ENCODE data around the gene SOWAHB.

DNA sequence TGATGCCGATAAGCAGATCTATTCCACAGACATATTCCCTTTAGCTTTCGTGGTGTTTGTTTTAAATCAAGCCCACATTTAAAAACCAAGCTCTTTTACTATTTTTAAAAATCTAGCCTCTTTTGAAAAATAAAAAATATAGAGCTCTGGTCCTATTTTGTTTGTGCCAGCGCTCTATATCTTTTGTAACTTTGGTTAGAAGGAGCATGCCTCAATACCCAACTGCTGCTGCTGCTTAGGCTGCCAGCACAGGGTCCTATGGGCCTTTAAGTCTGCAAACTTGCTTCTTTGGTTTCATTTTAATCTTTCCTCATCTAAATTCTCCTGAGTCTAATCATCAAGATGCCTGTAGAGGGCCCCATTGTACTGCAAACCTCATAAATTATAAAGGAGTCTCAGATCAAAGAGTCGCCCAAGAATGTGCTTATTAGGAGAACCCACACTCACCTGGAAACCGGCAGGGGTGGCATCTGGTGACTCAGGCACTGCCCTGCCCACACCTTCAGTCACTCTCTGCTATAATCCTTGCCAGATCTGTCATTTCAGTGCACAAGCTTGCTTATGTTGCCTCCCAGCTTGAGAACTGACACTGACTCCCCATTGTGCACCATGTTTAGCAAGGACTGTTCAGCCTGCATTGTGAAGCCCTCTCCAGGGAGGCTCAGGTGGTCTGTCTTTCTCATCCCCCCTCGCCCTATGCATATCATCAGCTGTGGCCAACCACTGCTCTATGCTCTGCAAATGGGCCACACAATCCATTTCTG lies 12.2 kb downstream of the EPGN start:
- RRBS = no CpG with 5 or more reads among the region's 6 CpGs

DNA sequence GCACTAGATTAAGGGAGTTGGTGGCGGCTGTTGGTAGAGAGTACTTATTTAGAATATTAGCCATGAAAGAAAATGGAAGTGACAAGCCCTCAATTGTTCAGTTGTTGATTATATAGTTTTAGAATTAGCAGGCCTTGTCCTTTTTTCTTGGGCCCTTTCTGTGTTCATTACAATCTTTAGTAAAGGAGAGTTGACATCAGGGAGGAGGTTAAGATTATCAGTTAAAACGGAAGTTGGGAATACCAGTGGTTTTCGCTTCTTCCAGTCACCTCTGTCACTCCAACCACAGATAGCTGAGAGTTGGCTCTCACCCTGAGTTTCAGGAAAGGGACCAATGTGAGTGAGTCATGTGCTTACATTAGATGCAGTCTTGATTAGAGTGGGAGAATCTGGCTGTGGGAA lies 29.7 kb downstream of the EREG start:
- RRBS = no CpG with 5 or more reads among the region's 3 CpGs

- RRBS = no CpG with 5 or more reads among the region's 6 CpGs
Observed at GRCh38 chr4:74448545-74449434, 3.9 kb downstream of the AREG start.

GRCh38 chr4:74715758-74716226 lies 78.5 kb downstream of the BTC start:
- RRBS = no CpG with 5 or more reads among the region's 3 CpGs

DNA sequence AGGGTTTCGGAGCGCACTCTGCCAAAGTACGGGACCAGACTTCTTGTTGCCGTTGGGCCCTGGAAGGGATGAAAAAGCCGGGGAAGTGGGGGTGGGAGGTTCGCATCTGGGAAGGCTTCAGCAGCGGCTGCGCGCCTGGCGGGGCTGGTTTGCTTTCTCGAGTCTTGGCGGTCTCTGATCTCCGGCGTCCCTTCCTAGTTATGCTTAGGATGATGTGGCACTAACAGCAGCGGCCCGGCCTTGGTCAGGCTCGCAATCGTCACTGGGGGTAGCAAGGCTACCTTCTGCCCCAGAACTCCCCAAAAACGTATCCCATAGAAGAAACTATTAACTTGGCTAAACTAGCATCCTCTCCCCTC lies 759 bp downstream of the PARM1 start:
- RRBS = 0% methylated on average over 2 of the region's 19 CpGs

- RRBS = no CpG with 5 or more reads among the region's 7 CpGs
Observed at GRCh38 chr4:74948245-74948826, 15.4 kb downstream of the PARM1 start.

GRCh38 chr4:75248880-75249531 lies 265.2 kb downstream of the RCHY1 start:
- RRBS = no CpG with 5 or more reads among the region's 4 CpGs

- RRBS = no CpG with 5 or more reads among the region's 17 CpGs
Observed at GRCh38 chr4:75645017-75645880, 14.9 kb upstream of the CDKL2 start.

GRCh38 chr4:75650008-75650451 lies 19.7 kb upstream of the CDKL2 start:
- RRBS = no CpG with 5 or more reads among the region's 8 CpGs

- RRBS = no CpG with 5 or more reads among the region's 6 CpGs
Observed at GRCh38 chr4:75725370-75725539, 878 bp downstream of the USO1 start.

DNA sequence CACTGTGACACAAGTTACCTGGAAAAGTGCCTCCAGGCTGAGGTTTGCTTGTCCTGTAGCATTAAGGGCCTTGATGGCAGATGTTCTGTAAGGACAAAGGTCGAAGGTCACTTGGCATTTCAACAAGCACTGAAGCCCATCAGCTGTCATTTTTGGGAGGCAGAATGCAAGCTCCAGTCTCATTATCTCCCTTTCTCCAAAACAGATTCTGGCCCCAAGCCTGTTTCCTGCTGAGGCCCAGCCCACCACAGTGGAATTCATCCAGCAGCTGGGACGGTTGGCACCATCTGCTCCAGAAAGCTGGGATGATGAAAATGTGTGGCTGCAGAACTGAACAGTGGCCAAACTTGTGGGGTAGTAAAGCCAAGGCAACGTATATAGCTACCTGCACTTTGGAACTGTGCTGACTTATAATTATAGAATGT lies 17.7 kb upstream of the PPEF2 start:
- RRBS = no CpG with 5 or more reads among the region's 3 CpGs

DNA sequence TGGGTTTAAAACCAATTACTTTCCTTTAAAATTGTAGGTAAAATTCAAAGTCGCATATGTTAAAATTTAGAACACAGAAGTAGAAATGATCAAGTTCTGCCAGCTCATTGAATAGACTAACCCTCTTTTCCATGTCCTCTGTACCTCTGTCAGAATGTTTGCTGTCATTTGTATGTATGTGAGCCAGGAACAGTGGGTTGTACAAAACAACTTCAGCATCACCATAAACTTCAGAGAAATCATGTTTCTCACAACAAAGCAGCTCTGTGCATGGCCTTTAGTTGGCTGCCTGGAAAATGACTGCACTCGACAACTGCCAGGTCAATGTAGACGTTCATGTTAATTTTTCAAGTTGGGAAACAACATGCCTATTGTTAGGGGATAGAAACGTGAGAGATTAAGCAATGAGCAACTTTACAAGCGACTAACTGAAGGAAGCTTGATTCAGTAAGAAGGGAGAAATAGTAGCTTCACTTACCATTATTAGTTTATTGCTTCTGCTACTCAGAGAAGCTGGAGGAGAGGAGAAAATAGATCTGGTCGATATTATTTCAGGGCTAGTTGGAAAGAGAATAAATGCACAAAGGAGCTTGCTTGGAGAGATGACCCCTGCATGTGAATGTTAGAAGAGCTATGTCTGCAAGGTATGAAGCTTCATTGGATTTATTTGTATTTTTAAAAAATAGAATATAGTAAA lies 17.9 kb upstream of the CXCL11 start:
- RRBS = no CpG with 5 or more reads among the region's 6 CpGs

GRCh38 chr4:76250887-76251376 lies 589 bp upstream of the FAM47E start:
- RRBS = no CpG with 5 or more reads among the region's 7 CpGs

GRCh38 chr4:76430646-76431175 lies 4.3 kb upstream of the SHROOM3 start:
- RRBS = no CpG with 5 or more reads among the region's 8 CpGs

DNA sequence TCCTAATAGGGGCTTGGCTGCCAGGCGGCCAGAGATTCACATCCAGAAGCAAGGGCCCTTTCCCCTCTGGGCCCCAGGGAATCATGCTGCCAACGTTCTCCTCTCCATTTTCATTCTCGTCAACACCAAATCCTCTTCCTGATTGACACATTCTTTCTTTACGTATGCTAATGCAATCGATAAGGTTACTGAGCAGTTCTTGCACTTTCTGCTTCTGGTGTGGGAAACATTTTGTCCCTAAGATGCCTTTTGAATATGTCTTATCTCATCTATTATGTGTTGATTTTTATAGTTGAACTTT lies 123.8 kb downstream of the SHROOM3 start:
- RRBS = no CpG with 5 or more reads among the region's 5 CpGs

DNA sequence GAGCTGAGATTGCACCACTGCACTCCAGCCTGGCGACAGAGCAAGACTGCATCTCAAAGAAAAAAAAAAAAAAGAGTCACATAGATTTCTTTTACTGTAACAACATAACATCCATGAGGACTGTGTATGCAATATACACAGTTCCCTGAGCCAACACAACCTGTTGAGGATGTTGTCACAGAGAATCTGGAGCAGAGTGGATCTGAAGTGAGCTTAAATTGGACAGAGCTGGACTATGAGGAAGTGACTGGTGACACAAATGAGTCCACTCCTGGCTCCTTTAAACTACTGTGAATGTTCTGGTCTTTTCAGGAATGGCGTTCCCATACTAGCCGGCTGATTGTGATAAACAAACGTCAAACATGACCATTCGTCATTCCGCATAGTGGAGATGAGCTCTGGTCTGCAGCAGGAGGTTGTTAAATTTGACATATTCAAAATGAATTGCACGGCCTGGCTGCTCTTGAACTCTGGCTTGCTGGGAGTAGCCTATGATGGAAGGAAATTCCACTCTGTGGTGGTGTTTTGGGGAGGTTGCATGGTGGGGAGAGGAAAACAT lies 149.3 kb downstream of the SHROOM3 start:
- RRBS = no CpG with 5 or more reads among the region's 7 CpGs

- RRBS = 7% methylated on average over 17 of the region's 77 CpGs
Observed at GRCh38 chr4:76897587-76898548, at the start of gene SOWAHB. TSS of gene SOWAHB (minus strand) at chr4:76898144.

DNA sequence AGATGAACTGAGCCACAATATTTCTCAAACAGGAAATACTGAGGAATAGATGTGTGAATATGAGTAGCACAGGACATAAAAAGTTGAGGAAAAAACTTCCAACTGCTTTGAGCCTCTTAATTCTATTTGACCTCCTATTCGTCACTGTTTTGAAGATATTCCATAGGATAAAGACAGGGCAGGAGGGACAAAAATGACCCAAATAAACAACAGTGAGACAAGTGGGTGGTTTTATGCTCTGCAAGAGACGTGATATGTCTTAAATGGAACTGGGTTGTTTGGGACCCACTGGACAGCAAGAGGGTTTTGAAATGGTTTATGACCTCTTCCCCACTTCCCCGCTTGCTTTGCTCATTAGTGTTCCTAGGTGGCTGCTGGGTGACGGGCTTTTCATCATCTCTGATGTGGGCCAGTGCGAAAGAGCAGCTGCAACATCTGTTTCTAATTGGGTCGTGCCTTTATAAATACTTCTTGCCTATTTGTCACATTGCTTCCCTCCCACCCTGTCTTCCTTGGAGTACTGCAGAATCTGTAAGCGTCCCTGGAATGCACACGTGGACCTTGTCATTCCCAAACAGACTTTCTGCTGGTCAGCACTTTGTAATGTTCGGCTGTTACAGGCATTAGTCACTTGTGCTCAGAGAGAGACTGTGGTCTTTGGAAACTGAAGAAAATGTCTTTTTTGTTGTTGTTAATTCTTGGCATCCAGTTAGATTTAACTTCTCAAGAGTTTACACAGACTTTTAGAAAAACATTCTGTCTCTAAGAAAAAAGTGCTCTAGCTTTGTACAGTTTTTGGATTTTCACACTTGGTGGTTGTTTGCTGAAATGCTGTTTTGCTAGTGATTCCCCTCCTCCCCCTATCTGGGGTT lies 35.2 kb downstream of the SEPTIN11 start:
- RRBS = no CpG with 5 or more reads among the region's 9 CpGs

DNA sequence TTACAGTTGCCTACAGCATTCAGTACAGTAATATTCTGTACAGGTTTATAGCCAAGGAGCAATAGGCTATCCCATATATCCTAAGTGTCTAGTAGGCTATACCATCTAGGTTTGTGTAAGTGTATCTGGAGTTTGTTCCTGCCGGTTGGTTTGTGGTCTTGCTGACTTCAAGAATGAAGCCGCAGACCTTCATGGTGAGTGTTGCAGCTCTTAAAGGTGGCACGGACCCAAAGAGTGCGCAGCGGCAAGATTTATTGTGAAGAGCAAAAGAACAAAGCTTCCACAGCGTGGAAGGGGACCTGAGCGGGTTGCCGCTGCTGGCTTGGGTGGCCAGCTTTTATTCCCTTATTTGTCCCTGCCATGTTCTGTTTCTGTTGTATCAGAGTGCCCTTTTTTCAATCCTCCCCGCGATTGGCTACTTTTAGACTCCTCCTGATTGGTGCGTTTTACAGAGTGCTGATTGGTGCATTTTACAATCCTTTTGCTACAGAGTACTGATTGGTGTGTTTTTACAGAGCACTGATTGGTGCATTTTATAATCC lies 40.3 kb downstream of the SEPTIN11 start:
- RRBS = no CpG with 5 or more reads among the region's 11 CpGs

All from skeletal muscle cell (primary cell).